ENCODE data around the gene RAVER2.

- PRO-cap: no peak
Measured at GRCh38 chr1:61869472-61870135, 127.3 kb downstream of the PATJ start.

GRCh38 chr1:62068924-62069441 lies 125.7 kb upstream of the L1TD1 start:
- PRO-cap: no peak

DNA sequence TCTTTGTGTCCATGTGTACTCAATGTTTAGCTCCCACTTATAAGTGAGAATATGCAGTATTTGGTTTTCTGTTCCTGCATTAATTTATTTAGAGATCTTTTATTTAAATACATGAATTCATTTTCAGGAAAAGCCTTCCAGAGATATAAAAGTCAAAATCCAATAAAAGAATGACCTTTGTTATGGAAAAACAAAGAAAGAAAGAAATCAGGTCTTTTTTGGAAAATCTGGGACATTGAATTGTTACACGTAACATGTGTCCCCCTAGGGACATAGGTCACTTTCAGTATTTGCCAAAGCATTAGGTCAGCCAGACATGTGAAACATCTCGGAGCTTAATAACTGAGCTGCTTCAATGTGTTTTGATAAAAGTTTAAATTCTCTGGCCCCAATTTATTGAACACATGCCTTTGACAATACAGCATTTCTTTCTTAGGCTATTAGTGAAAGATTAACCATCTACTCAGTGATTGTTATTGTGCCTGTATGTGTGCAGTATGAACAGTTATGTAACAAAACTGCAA lies 45.6 kb upstream of the DOCK7 start:
- PRO-cap: no peak

DNA sequence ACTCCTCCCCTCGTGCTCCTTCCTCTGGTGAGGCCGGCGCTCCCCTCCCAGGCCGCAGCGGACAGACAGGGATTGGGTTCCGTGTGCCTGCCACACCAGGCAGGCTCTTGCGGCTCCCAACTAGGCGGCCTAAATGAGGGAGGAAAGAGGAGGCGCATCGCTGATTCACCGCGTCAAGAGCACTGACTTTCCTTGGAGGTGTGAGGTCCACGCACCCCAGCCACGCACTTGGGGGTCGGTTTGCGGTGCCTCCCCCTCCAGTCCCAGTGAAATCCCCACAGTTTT lies 1.4 kb upstream of the FOXD3 start:
- PRO-cap: no peak

DNA sequence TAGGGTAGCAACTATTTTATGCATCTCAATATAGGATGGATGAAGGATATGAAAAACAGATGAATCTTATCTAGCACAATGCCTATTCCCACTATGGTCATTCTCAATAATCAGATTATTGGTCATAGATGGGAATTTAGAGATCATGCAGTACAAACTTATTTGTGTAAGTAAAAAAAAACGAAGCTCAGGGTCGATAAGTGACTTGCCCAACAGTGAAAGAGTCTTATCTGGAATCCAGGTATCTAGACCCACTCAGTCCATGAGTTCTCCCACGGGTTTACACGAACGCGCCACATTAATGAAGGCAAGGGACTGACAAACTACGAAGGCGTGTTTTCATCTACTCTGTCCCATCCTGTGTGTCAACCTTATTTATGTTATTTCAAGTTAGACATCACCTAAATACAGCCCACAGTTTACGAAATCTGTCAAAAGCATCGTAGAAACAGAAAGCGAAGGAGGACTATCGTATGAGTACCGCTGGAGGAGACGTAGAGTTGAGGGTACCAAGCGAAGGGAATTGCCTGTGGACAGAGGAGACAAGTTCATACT lies 475 bp downstream of the ITGB3BP start:
- PRO-cap: no peak

DNA sequence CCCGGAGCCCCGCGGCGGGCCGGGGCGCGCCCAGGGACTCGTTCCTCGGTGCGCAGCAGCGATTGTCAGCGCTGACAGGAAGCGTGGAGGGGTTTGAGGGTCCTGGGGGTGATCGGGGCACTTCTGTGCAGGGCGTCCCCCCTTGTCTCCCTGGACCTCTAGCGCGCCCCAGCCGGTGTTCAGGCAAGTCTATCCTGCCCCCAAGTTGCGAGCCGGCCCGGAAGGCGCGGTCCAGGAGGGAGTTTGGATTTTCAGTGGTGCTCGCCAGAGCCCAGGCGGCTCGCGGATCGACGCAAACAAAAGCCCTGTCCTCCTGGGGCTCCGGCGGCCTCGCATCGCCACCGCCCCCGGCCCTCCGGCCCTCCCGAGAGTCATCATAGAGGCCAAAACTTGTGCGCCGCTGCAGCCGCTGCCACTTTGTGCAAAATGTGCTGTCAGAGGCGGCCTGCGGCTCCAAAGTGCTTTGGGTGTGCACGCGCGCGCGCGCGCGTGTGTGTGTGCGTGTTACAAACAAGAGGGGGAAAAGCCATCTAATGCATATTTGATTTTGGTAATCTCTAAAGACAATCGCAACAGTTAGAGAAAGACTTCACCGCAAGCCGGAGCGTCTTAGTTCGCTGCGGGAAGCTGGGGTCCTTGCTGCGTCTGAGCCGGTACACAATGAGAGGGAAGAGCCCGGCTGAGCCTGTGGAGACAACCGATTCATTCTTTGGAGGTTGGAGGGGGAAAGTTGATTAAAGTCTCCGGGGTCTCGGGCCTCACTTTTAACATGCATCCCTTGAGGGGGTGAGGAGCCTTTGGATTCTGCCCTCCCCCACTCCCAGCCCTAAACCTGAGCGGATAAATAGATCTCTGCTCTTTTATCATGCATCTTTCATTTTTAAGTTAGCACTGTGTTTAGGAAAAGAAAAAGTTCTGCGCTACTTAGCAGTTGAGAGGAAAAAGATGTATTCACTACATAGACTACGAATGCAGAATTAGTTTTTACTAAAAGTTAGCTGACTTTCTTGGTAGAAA lies 1.2 kb downstream of the ROR1 start:
- PRO-cap: no peak

- PRO-cap: no peak
Measured at GRCh38 chr1:63808233-63808863, 34.5 kb downstream of the ROR1 start.

- PRO-cap: no peak
Measured at GRCh38 chr1:64505092-64505667, 35.3 kb downstream of the CACHD1 start.

- PRO-cap: no peak
Measured at GRCh38 chr1:64664266-64664890, 80.5 kb upstream of the RAVER2 start.

DNA sequence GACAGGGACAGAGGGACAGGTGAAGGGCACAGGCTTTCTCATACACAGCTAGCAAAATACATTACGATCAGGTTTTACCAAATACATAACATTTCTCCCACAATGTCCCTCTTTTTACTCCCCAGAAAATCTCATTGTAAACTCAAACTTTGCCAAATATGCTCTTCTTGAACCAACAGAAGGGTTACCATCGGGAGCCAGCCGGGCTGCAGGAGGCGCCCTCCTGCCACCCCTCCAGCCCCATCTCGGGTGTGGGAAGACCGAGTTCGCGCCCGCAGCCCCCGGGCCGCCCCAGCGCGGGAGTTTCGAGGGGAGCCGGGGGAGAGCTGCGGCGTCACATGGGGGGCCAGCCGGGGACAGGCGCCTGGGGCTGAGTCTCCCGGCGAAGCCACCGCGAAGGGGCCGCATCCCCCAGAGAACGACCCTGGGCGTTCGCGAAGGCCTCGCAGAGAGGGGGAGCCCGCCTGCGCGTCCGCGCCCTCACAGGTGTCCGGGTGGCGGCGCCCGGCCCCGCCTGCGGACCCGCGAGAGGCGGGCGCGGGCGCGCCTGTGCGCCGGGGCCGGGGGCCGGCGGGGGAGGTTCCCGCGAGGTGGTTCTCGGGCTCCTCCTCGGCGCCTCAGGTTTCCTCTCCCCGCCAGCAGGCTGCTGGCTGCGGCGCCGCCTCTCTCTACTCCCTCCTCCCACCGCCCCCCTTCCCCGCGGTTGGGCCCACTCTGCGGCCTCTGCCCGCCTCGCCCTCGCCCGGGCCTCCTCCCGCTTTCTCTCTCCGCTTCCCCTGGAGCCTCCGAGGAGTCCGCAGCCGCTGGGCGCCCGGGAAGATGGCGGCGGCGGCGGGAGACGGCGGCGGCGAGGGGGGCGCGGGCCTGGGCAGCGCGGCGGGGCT lies at the start of gene RAVER2:
Gene RAVER2, plus strand, starts transcription at position 722 of the 884 bp plus-strand sequence.
- PRO-cap: no peak

GRCh38 chr1:64835759-64836315 lies 91.0 kb downstream of the RAVER2 start:
- PRO-cap: no peak

GRCh38 chr1:64900609-64901193 lies 65.6 kb downstream of the JAK1 start:
- PRO-cap: no peak

GRCh38 chr1:64925994-64926735 lies 40.2 kb downstream of the JAK1 start:
- PRO-cap: no peak

GRCh38 chr1:64954903-64955703 lies 11.2 kb downstream of the JAK1 start:
- PRO-cap: no peak

- PRO-cap: no peak
Measured at GRCh38 chr1:64961320-64962163, 4.8 kb downstream of the JAK1 start.

DNA sequence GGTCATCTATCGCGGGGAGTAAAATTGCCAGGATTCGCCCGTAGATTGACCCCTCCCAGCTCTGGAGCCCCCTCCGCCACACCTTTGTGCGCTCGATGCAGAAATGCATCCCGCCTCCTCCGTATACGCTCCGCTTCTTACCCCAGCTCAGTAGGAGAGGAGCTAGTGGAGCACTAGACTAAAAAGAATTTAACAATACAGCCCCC lies 353 bp upstream of the JAK1 start:
- PRO-cap: no peak

GRCh38 chr1:65065571-65065964 lies 82.4 kb upstream of the AK4 start:
- PRO-cap: no peak

DNA sequence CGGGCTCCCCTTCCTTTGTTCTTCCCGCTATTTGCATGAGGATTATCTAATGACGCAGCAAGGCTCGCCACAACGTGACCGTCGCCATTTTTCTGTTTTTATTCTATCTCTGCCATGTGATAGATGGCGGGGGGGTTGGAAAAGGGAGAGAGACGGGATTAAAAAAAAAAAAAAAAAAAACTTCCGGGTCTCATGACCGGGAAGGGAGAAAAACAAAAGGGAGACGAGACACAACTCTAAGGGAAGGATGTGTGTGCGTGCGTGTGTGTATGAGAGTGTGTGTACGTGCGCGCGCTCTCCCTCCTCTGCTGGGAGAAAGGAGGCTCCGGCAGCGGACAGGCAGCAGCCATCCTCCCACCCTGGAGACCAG lies 80.4 kb upstream of the AK4 start:
- PRO-cap: bidirectional peak, plus-strand start at position 193 of the sequence, minus-strand start at position 94 of the sequence

DNA sequence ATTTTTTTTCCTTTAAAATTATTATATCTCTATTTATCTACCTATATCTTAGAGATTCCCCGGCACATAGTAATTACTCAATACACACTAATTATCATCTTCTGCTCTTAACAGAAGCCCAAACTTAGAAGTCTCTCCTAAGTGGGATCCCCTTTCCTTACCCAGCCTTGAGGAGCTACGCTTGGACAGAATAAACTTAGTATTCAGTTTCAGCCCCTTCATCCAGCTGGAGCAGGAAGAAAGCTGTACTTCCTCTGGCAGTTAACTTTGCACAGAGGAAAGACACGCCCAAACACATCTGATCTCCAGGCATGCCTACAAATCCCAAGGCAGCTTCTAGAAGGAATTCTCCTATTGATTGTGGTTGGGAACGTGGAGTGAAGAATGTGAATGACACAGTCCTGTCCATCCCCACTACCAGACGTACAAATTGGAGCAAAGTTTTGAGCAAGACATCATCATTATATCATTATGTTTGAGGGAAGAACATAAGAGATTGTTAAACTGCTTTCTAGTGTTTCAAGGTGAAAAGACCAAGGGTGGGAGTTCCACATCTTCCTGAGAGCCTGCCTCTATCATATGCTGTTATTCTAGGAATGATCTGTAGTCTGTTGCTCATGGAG lies 6.6 kb upstream of the AK4 start:
- PRO-cap: no peak

GRCh38 chr1:65165505-65166163 lies 17.6 kb downstream of the AK4 start:
- PRO-cap: no peak